Parietal lobe (tissue), 2 donors: ENCODE measurements around the gene DNAJB4.

DNA sequence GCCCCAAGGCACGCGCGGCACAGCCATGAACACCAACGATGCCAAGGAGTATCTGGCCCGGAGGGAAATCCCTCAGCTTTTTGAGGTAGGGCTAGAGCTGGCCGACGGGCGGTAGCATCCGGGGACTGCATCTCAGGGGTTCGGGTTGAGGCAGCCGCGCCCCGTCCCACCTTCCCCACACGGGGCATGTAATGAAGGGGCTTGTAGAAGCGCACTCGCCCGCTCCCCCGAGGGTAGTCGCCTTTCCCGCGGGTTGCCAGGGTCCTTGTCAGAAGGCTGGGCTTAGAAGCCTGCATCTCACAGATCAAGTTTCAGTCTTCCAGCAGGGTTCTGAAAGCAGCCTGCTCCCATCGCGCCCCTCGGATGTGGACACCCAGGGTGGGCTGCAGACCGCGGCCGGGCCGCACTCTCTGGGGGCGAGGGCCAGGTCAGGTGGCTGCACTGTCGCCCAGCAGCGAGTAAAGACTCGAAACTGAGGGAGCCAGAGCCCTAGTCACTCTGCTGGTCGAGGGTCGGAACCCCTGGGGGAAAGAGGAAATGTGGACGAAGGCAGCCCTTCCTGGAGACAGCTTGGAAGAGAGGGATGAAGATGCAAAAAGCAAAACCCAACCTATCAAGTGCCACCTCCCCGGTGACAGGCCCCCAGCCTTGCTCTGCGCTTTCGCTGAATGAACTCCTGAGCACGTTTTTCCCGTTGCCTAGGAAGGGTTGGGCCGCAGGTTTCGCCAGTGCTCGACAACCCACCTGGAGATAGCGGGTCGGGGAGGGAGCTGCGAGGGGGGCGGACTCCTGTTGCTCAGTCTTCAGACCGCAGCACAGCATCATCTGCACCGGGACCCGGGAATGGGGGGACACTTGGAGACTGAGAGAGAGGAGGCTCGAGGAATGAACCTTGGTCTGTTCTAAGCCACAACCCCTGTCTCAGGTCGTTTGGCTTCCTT, 740 bp downstream of the AK5 start:
- RAMPAGE, long total RNA: no peak

- RAMPAGE, long total RNA: no peak
These were observed 186.7 kb downstream of the AK5 start for GRCh38 chr1:77468438-77468980.

GRCh38 chr1:77605072-77605737, 77.3 kb downstream of the ZZZ3 start:
- RAMPAGE, long total RNA: no peak

DNA sequence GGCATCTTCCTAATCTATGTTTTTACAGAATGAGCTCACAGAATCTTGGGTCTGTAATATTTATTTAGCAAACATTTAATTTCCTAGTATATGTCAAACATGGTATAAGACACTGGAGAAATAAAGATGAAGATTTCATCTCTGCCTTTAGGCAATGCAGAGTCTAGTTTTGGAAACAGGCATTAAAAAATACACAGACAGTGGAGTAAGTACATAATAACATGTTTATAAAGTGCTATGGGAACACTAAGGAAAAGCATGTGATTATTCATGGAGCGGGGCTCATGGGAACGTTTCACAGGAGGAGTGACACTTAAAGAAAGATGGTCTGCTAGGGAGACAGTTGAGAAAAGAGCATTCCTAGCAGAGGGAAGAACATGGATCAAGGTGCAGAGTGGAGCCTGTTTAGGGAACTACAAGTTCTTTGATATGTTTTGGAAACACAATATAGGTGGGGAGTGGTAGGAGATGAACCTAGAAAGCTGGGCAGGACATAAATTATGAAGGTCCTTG, 52.9 kb downstream of the MIGA1 start:
- RAMPAGE, long total RNA: no peak

DNA sequence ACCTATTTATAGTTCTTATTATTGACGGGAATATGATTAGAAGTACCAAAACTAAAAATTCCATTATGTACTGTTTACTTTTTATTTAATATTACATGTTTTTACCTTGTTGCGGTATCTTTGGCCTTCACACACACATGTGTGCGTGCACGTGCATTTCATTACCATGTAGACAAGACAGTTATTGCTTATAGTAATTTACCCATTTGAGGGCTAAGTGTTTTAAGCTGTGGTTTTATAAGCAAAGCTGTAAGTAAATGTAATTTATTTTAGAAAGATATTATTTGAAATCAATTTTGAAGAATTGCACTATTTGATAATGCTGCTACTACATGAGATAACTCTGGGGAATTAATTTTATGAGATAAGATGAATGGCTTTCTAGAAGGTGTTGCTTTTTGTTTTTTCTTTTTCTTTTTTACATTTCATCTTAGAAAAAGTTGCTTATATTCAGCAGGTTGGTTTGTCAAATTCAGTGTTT, 11.0 kb upstream of the NEXN start:
- RAMPAGE, long total RNA: no peak

GRCh38 chr1:77889332-77889649, 867 bp downstream of the NEXN start:
- RAMPAGE, long total RNA: no peak

DNA sequence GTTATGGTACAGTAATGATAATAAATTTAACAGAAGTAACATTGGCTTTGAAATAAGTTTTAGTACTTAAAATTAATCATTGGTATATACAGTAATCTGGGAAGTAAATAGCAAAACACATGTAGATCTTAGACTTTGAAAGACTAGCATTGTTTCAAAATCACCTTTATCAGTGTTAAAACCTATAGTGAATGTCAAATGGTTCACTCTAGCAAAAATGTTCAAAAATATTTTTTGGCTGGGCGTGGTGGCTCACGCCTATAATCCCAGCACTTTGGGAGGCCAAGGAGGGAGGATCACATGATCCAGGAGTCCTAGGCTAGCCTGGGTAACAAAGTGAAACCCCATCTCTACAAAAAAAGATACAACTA, 42.8 kb downstream of the FUBP1 start:
- RAMPAGE, long total RNA: no peak

DNA sequence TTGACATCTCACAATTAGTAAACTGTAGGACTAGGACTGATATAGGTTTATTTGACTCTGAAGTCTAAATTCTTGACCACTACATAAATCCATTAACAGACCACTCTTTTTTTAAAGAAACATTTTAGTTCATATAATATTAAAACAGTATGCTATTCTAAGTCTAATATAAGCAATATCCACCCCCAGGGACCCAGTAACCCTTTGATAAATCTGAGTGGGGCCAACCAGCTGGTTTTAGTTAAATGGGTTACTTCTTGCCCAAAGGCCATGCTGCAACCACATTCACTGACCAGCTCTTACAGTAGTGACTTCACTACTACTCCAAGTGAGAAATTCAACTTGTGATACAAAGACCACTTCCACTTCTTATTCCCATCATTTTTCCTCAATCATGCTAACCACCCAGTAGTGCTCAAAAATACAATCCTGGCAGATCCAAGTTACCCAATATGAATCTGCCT, 20.5 kb downstream of the FUBP1 start:
- RAMPAGE, long total RNA: no peak

DNA sequence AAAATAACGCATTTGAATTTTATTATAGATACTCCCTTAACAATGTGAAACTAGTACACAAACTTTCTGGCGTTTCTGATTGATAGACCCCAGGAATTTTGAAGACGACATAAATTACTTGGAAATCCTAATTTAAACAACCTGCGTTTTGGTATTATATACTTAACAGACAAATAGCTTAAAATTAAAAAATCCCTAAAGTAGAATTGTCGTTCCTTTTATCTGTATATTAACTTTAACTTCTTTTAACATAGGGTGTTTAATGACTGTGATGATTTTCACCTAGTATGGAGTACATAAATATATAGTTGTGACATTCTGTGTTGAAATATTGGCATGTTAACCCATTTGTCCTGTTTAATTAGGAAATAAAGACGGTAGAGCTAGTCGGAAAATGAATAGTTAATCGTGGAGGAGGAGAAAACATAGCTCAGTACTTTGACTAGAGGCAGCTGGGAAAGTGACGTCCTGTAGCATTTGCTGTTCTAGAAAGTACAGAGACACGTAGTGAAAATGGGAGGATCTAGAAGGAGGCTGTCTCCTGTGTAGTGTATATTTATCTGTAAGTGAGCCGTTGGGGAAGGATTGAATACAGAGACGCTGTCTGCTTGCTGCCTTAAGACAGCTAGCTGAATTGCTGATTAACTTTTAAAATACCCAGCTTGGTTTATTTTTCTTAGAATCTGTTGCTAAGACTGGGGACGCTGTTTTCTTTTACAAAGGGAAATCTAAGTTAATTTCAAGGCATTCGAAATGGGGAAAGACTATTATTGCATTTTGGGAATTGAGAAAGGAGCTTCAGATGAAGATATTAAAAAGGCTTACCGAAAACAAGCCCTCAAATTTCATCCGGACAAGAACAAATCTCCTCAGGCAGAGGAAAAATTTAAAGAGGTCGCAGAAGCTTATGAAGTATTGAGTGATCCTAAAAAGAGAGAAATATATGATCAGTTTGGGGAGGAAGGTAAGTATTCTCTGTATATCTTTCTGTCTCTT, at the start of gene DNAJB4:
DNAJB4 (plus strand) TSS at position 582 of the 996 bp plus-strand sequence.
- RAMPAGE, long total RNA: no peak

- RAMPAGE, long total RNA: no peak
These were observed 24.0 kb downstream of the GIPC2 start for GRCh38 chr1:78069692-78070175.

DNA sequence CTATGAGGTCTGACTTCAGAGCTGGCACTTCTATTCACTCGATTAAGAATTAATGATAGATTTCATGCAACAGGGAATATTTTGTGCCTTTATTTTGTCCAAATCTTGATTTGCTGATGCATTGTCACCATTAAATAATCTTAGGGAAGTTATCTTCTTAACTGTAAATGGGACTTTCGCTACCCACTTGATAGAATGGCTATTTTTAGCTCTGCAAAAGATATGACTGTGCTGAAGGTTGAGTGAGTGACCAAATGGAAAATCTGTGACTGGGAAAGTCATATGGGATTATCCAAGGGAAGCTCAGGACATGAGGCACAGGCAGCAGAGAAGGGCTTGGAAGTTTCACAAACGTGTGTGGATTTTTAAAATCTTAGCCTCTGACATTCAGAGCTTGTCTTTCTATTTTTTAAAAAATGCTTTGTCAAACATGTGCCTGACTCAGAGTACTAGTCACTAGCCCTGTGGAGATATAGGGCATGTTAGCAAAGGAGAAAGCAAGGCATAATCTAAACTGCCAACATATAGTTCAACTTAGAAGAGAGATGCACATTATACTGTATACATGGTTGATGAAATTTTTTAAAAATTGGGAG, 36.6 kb downstream of the GIPC2 start:
- RAMPAGE, long total RNA: no peak

GRCh38 chr1:78141404-78142024, 95.7 kb downstream of the GIPC2 start:
- RAMPAGE, long total RNA: no peak

- RAMPAGE, long total RNA: no peak
These were observed 46.3 kb upstream of the ADGRL4 start for GRCh38 chr1:79052804-79053263.

- RAMPAGE, long total RNA: no peak
These were observed 316.6 kb upstream of the ADGRL4 start for GRCh38 chr1:79322974-79323727.

DNA sequence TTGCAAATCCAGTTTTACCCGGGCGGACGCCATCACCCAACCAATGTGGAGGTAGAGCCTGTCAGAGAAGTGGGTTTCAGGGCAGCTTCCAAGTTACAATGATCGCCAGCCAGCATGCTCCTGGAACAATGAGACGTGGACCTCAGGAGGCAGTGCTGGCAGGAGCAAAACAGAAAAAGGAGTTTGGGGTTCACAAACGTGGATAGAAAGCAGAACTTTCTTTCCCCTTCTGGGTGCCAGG, 488.6 kb upstream of the ADGRL2 start:
- RAMPAGE, long total RNA: no peak

GRCh38 chr1:81426163-81426685, 374.5 kb upstream of the ADGRL2 start:
- RAMPAGE, long total RNA: no peak

- RAMPAGE, long total RNA: no peak
These were observed 368.6 kb upstream of the ADGRL2 start for GRCh38 chr1:81432143-81432459.

DNA sequence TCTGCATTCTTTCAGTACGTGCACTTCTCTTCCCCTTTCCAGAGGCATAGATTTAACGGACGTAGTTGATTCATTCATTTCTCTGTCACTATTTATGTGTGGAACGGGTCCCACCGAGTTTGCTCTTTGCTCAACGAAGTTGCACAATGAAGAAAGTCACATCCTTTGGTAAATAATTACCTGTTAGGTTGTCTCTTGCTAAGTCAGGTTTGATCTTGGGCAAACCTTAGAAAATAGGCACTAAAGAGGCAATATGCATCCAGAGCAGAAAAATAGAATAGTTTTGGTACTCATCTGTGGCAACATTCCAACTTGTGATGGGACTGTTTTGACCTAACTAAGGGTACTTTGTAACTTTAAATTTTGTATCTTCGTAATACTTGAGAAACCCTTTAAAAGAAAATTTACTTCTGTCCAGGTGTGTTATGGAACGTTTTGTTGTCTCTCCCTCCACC, 3.1 kb downstream of the ADGRL2 start:
- RAMPAGE, long total RNA: no peak

DNA sequence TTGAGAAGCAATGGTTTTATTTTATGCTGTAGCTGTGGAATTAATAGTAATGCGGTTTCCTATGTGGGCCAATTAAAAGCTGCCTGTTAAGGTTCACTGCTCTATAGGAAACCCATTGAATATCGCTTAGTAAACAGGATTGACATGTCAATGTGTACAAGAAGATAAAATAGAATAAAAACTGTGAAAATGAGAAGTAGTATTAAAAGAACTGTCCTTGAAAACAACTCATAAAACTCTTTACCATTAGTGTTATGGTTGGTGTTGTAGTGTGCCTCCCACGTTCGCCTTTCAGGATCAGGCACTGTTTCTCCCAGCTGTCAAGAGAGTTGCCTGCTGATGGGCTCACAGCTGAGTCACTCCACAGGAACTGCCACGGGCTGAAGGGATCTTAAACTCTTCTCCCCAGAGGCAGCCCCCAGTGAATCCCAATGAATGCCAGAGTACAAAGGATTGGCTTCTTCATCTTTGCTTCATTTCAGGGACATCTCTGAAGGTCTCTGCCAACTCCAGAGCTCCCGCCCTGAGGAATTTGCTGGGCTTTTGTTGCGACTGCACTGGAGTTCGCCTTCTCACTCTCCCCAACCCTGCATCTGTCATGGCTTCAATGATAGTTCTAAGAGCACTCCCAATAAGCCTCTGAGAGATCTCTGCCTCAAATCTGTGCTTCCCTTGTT, 119.5 kb downstream of the ADGRL2 start:
- RAMPAGE, long total RNA: no peak

DNA sequence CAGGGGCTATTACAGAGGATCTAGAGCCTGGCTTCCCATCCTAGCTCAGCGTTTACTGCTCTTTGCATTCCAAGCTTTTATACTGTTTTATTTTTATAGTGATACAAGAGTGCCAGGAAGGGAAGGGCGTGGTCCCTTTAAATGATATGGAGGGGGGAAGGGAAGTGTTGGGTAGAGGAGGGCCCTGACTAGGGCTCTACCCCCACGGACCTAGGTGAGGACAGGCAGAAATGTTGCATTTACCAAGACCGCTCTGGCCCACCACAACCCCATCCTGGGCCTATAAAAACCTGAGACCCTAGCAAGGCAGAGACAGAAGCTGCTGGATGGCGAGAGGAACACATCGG, 1026.0 kb downstream of the TTLL7 start:
- RAMPAGE, long total RNA: no peak